ENCODE measurements around a stretch of chr7.

DNA sequence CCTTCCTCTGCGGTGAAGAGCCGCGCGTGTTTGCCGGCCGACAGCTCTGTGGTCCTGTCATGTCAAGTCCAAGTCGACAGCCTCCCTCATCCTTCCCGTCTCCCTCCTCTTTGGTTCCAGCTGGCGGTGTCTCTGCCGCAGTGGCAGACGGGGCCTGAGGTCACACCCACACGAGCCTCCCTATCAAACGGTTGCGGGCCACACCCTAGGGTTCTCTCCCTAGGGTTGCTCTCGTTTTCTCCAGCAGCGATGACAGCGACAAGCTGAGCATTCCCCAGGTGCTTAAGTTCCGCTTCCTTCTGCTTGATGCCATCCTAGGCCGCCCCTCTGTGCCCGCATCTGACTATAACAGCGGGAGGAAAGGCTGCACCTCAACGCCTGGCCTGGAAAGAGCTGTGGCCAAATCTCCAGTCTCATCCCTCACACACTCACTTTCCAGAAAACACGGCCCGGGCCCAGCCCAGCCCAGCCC lies 185.0 kb downstream of the ELFN1 start:
- PRO-cap = no peak
- RAMPAGE, long total RNA, 2 experiments = no peak in any of the 2 experiments

DNA sequence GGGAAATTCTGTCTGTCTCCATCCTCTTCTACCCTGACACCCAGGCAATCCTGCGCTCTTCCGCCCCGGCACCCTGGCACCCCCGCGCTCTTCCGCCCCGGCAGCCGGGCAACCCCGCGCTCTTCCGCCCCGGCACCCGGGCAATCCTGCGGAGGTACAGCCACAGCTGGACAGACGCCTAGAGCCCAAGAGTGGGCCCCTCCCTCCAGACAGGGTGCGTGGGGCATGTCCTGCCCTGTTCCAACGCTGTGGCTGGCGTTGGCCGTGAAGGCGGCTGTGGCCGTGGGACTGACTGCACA lies 253.3 kb downstream of the ELFN1 start:
- PRO-cap = no peak
- RAMPAGE, long total RNA, 2 experiments = no peak in any of the 2 experiments

DNA sequence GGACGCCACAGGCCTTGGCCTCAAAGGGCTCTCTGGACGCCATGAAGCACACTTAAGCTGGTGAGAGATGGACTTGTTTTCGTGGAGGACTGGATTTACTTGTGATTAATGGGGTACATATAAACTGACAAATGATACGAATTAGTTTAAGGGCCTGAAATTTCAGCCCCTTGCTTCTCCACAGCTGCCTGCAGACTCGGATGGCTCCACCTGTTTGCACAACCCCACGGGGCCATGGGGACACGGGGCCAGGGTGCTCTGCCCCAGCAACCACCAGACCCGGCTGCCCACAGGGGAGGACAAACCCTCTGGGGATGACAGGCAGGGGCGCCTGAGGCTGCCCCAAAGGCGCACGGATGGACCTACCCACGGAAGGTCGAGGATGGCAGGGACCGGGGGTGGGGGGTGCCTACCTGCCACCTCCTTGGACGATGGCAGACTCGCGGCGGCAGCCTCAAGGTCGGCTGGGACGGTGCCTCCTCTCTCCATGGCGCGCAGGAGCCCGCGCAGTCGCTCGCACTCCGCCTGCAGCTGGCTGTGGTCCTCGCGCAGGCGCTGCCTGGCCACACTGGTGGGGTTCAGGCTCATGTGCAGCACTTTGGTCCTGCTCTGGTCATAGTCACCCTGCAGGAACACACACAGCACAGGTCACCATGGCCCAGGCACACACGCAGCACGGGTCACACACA lies 266.3 kb downstream of the ELFN1 start:
- PRO-cap = no peak
- RAMPAGE, long total RNA, 2 experiments = no peak in any of the 2 experiments

- PRO-cap = no peak
- RAMPAGE, long total RNA, 2 experiments = no peak in any of the 2 experiments
Observed at GRCh38 chr7:2065007-2065290, 167.8 kb downstream of the MAD1L1 start.

GRCh38 chr7:2120206-2120928 lies 112.4 kb downstream of the MAD1L1 start:
- PRO-cap = no peak
- RAMPAGE, long total RNA, 2 experiments = no peak in any of the 2 experiments

- PRO-cap = no peak
- RAMPAGE, long total RNA, 2 experiments = no peak in any of the 2 experiments
Observed at GRCh38 chr7:2324946-2325671, 10.9 kb upstream of the SNX8 start.

DNA sequence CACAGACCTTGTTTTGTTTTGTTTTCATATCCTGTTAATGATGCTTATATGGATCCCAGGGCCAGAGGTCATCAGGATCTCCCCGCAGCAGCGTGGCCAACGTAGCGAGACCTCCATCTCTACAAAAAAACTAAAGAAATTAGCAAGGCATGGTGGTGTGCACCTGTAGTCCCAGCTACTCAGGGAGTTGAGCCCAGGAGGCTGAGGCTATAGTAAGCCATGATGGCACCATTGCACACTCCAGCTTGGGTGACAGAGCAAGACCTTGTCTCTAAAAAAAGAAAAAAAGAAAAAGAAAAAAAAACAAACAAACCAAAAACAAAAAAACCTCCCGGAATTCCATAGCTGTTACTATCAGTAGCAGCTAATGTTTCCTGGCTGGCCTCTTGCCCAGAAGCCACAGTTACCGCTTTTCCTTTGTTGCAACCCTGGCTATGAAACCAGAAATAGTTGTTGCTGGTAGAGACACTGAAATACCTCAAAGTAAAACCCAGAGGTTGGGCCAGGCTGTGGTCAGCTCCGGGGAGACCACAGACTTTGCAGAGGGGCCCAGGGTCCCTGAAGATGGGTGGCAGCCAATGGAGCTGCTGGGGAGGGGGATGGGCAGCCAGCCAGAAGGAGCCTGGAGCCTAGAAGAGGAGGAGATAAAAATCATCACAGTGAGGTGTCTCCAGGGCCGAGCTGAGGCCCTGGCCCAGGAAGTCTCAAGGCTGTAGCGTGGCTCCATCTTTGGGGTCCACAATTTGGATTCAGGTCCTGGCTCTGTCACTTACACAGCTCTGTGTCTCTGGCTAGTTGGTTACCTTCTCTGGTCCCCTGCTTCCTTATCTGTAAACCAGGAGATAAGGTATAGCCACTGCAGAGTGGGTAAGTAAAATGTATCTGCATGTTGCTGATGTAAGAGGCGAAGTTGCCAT lies 3.5 kb upstream of the CHST12 start:
- PRO-cap = no peak
- RAMPAGE, long total RNA, 2 experiments = no peak in any of the 2 experiments

- PRO-cap = no peak
- RAMPAGE, long total RNA, 2 experiments = no peak in any of the 2 experiments
Observed at GRCh38 chr7:2409656-2410386, 6.4 kb downstream of the CHST12 start.

- PRO-cap = no peak
- RAMPAGE, long total RNA, 2 experiments = no peak in any of the 2 experiments
Observed at GRCh38 chr7:2411808-2412724, 8.7 kb downstream of the CHST12 start.

DNA sequence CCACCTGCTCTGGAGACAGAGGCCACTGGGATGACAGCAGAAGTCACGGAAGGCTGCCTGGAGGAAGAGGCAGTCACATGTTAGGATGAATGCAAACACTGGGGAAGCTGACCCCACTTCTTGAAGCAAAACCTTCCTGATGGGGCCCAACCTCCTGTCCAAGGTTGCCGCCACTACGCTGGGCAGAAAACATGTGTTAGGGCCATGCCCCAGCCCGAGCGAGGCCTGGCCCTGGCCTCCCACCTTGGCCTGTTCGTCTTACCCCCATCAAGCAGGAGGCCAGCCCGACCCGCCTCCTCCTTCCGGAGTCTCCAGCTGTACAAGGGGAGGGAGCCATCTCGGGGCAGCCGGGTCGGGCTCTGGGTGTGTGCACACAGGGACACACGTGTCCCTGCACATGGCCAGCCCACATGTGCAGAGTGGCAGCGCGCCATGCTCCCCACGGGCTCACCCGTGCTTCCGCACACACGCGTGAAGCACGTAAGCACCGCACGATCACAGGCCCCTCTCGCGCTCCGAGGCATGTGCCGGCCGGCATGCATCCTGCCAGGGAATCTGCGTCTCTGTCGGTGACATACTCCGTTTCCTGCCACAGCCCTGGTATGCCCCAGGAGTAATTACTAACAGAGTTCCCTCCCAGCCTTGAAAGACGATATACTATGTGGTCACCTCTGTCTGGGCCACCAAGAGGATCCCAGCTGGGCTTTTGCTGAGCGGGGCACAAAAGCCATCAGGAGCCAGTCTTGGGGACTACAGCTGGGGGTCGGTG lies 11.3 kb upstream of the LFNG start:
- PRO-cap = no peak
- RAMPAGE, long total RNA, 2 experiments = no peak in any of the 2 experiments

DNA sequence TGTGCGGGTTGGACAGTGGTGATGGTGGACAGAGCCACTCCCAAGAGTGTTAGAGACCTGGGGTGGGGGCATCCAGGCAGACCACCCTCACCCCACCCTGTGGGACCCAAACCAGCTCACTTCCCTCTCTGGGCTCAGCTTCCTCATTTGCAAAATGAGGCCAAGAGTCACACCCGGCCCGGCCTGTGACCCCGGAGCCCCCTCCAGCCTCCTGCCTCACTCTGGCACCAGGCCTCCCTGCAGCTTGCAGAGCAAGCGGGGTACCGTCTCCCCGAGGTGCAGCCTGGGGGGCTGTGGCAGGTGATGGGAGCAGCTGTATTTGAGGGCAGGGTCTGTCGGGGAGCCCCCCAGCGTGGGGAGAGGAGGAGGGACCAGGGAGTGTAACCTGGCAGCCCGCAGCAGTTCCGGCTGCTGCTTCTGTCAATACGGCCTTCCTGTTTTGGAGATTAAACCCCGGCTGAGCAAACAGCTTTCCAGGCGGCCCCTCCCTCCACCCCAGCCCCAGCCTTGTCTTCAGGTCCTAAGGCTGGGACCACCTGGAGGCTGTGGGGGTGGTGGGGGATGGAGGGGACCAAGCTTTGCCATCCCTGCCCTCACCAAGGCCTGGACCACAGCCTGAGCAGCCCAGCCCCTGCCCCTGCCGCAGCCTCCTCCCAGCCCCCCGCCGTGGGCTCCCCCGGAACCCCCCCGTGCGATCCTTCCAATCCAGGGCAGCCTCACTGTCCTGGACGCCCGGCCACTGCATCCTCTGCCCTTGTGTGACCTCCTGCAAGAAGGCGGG lies 8.2 kb upstream of the LFNG start:
- PRO-cap = bidirectional peak, plus-strand start at position 464 of the sequence, minus-strand start at position 419 of the sequence
- RAMPAGE, long total RNA, 2 experiments = no peak in any of the 2 experiments

DNA sequence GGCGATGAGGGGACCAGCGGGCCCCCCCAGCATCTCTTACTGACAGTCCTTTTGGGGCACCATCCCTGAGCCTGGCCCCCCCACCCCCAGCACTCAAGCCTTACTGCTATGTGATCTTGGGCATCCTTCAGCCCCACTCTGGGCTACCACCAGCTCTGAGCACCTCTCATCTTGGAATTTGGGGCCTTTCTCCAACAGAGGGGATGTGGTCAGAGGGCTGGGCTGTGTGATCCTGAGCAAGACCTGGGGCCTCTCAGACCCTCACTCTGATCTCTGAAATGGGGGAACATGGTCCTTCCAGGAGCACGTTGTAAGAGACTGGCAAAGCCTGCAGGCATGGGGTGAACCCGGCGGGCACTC lies 1.9 kb downstream of the LFNG start:
- PRO-cap = no peak
- RAMPAGE, long total RNA, 2 experiments = start-site peak on the plus strand in 1 of 2 experiments, centred at position 167 of the sequence, 7 reads per replicate

DNA sequence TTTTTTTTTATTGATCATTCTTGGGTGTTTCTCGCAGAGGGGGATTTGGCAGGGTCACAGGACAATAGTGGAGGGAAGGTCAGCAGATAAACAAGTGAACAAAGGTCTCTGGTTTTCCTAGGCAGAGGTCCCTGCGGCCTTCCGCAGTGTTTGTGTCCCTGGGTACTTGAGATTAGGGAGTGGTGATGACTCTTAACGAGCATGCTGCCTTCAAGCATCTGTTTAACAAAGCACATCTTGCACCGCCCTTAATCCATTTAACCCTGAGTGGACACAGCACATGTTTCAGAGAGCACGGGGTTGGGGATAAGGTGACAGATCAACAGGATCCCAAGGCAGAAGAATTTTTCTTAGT lies 13.9 kb downstream of the LFNG start:
- PRO-cap = no peak
- RAMPAGE, long total RNA, 2 experiments = no peak in any of the 2 experiments

GRCh38 chr7:2541134-2541678 lies 14.1 kb downstream of the BRAT1 start:
- PRO-cap = unidirectional peak, plus-strand start at chr7:2541196
- RAMPAGE, long total RNA, 2 experiments = no peak in any of the 2 experiments

DNA sequence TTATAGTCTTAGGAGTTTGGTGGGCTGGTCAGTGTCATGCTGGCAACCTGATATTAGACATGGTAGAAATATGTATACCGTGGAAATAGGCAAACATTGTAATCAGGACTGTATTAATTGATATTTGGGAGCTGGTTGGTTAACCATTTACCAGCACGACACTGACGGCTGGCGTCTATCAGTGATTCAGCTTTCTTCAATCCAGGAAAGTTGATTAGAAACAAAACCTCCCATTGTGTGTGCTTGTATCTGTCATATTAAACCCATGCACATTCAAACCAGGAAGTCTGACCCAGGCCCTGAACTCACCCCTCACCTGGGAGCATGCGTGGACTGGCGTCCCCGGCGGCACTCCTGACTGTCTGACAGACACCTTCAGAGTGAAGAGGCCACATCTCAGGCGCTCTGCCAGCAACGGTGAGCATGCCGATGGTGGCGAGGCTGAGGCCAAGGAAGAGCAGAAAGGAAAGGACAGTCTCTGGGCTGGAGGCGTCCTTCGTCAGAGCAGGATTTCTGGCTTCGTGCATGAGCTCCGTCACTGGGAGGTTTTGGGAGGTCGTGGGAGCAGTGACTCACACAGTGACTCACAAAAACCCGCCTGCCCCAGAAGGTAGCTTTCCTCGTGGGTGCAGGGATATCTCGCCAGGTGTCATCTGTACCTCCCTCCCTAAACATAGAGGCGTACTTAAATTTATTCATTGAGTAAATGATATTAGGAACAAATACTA lies 13.3 kb downstream of the IQCE start:
- PRO-cap = no peak
- RAMPAGE, long total RNA, 2 experiments = no peak in any of the 2 experiments

- PRO-cap = no peak
- RAMPAGE, long total RNA, 2 experiments = no peak in any of the 2 experiments
Observed at GRCh38 chr7:2621980-2622768, 9.6 kb upstream of the TTYH3 start.

DNA sequence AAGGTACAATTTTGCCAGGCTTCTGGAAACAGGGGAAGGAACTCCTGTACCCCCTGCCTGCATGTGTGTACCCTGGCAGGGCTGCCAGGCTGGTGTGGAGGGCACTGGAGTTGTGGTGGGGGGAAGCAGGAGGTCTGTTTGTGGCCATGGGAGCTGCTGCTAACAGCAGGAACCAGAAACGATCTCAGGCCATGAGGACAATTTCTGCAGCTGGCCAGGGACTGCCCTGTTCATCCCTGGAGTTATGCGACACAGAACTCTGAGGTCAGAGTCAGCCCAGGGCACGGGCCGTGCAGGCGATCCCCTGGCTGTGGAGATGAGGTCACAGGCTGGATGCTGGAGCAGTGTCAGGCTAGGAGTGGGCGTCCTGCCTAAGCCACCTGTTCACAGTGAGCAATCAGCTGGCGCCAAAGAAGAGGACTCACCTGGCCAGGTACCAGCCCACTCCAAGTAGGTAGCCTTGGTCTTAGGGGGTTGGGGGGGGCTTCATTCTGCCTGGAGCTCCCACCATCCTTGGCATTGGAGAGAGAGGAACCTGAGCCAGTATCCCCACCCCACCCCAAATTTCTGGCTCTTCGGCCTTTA lies 2.1 kb upstream of the TTYH3 start:
- PRO-cap = no peak
- RAMPAGE, long total RNA, 2 experiments = no peak in any of the 2 experiments

- PRO-cap = unidirectional peak, minus-strand start at chr7:2634021
- RAMPAGE, long total RNA, 2 experiments = no peak in any of the 2 experiments
Observed at GRCh38 chr7:2633819-2634903, 2.4 kb downstream of the TTYH3 start.

- PRO-cap = no peak
- RAMPAGE, long total RNA, 2 experiments = no peak in any of the 2 experiments
Observed at GRCh38 chr7:2644454-2644956, 12.7 kb downstream of the TTYH3 start.

GRCh38 chr7:2666406-2666922 lies 21.5 kb upstream of the AMZ1 start:
- PRO-cap = no peak
- RAMPAGE, long total RNA, 2 experiments = no peak in any of the 2 experiments